Left common carotid artery plus branches (tissue), 1 donor: ENCODE measurements around the genes NINJ1, FAM120AOS and BARX1.

DNA sequence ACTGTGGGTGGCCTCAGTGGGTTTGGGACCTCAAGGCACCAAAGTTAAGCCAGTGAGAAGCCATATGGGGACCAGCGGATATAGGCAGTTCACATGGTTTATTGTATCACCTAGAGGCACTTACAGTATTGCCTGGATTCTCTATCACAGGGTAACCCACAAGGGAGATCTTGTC lies 21.5 kb downstream of the FGD3 start:
- PRO-cap = no peak

DNA sequence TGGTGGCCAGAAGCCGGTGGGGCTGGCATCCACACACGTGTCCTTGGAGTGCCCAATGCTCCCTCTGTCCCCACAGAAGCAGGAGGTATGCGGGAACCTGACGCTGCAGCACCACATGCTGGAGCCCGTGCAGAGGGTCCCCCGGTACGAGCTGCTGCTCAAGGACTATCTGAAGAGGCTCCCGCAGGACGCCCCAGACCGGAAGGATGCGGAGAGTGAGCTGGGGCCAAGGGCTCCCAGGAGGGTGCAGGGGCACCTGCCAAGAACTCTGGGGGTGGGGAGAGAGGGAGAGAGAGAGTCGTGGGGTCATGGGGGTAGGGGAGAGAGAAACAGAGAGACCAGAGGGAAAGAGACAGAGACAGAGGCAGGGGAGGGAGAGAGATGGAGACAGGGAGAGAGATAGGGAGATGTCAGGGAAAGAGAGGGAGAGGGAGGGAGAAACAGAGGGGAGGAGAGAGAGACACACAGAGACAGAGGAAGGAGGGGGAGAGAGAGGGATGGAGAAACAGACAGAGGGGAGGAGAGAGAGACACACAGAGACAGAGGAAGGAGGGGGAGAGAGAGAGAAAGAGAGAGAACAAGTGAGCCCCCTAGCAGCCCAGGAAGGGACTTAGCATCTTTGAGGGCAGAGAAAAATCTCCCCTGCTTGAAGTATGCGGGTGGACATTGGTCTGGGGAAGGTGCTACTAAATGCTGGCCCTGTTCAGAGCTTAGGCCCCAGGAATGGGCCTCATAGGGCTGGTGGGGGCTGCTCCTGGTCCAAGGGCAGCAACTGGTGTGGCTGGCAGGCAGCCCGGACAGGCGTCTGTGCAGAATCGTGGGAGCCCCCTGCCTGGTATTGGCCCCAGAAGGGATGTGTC lies 48.1 kb upstream of the SUSD3 start:
- PRO-cap = no peak

DNA sequence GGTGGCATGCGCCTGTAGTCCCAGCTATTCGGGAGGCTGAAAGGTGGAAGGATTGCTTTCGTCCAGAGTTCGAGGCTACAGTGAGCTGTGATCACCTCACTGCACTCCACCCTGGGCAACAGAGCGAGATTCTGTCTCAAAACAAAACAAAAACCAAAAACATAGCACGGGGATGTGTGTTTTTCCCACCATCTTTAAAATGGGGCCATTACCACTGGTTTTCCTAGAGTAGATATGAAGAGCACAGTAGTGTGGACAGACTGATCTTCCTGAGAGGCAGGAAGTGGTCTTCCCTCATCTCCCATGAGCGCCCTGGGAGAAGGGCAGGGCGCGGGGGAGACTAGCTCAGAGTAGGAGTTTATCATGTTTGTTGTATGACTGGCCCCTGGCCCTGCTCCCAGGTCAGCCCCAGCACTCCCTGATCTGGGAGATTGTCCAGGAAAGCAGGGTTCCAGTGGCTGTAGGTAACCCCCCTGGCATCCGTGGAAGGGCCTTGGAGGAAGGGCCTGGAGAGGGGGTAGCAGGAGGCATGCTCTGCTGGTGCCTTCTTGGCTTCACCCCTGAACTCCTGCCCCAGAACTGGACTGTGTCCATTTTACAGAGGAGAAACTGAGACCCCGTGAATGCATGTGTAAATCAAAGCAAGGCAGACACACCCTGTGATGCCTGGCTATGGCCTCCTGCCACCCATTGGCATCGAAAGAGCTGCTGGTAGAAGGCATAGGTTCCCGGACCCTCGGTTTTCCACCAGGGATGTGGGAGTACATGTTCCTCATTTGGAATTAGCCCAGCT lies 2.4 kb downstream of the SUSD3 start:
- PRO-cap = no peak

GRCh38 chr9:93125852-93126796 lies 7.9 kb downstream of the NINJ1 start:
- PRO-cap = no peak

- PRO-cap = bidirectional peak, plus-strand start at chr9:93134361, minus-strand start at chr9:93134251
Measured at GRCh38 chr9:93133936-93134977, at the start of gene NINJ1. NINJ1 (minus strand) TSS chr9:93134251.

- PRO-cap = no peak
Measured at GRCh38 chr9:93186149-93186896, 2.4 kb downstream of the WNK2 start.

- PRO-cap = no peak
Measured at GRCh38 chr9:93187551-93187873, 3.6 kb downstream of the WNK2 start.

- PRO-cap = no peak
Measured at GRCh38 chr9:93193424-93193757, 9.5 kb downstream of the WNK2 start.

DNA sequence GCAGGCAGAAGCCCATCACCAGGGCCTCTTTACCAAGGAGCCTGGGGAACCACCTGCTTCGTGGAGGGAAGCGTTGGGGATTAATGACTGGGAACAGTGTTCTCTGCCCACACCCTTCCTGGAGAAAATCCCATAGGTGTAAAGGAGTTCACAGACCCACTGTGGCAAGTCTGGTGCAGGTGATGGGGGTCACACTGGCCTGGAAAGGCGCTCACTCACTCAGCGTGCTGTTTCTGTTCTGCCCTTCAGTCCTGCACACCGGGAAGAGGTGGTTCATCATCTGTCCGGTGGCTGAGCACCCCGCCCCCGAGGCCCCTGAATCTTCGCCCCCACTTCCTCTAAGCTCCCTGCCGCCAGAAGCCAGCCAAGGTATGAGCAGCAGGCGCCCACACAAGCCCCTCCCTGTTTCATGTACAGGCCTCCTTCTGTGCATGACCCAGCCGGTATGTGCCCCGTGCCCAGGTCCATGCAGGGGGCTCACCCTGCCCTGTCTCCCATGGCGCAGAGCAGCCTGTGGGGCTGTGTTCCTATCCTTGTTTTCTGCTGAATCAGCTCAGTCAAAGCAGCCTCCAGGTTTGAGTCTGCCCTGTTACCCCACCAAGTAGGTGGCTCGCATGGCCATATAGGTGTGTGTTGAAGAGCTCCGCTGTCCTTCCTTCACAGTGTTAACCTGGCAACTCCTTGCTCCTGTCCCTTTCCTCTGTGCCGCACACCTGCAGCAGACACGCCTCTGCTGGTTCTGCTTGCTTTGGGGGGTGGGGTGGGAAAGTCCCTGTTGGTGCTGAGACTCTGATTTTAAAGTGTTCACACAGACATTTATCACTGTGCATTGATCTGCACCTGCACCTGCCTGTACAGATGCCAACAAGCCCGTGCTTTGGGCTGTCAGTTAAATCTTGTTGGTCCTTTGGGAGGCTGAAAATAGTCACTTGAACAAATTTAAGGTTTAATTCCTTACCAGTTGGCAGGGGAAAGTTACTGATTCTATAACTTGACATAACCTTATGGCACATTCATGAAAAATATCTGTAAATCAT lies 84.8 kb downstream of the WNK2 start:
- PRO-cap = no peak

DNA sequence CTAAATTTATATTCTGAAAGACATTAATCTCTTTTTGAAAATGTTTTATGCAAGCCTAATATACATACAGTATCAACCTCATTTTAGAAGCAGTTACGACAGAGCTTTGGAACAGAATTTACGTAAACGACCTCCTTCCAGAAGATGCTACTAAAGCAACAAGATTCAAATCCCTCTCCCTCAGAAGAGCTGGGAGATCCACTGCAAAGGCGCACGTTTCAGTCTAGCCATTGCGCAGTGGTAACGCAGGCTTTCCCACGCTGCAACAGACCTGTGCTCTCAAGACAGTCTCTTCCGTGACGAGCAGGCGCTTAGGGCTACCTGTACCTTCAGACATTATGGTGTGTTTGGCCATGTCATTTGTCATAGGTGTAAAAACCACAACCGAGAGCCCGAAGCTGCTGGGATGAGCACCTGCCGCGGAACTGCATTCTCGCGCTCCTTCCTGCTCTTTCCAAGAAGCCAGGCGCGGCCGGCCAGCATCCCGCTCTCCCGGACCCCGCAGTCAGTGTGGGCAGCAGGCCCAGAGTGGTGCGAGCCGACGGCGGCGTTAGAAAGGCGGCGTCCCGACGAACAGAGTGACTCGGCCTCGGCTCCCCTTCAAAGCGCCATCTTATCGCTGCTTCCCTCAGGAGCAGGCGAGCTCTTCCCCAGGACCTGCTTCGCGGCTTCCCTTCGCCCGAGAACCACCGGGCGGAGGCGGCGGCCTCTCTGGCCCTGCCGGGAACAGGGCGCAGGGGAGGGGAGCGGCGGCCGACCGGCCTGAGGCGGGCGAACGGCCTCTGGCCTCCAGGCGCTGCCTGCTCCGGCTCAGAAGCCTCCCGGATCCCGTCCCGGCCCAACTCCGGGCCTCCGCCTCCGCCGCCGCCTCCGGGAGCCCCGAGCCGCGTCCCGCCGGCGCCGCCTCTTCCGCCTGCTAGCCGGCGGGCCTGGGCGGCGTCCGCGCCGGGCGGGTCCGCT lies 531 bp upstream of the FAM120A start:
- PRO-cap = unidirectional peak, plus-strand start at position 183 of the sequence; bidirectional peak, plus-strand start at position 523 of the sequence, minus-strand start at position 499 of the sequence; bidirectional peak, plus-strand start outside the sequence, minus-strand start at position 908 of the sequence

- PRO-cap = bidirectional peak, plus-strand start at chr9:93453754, minus-strand start at chr9:93453548
Measured at GRCh38 chr9:93452843-93454055, at the start of gene FAM120AOS. FAM120AOS (minus strand) TSS chr9:93453581.

DNA sequence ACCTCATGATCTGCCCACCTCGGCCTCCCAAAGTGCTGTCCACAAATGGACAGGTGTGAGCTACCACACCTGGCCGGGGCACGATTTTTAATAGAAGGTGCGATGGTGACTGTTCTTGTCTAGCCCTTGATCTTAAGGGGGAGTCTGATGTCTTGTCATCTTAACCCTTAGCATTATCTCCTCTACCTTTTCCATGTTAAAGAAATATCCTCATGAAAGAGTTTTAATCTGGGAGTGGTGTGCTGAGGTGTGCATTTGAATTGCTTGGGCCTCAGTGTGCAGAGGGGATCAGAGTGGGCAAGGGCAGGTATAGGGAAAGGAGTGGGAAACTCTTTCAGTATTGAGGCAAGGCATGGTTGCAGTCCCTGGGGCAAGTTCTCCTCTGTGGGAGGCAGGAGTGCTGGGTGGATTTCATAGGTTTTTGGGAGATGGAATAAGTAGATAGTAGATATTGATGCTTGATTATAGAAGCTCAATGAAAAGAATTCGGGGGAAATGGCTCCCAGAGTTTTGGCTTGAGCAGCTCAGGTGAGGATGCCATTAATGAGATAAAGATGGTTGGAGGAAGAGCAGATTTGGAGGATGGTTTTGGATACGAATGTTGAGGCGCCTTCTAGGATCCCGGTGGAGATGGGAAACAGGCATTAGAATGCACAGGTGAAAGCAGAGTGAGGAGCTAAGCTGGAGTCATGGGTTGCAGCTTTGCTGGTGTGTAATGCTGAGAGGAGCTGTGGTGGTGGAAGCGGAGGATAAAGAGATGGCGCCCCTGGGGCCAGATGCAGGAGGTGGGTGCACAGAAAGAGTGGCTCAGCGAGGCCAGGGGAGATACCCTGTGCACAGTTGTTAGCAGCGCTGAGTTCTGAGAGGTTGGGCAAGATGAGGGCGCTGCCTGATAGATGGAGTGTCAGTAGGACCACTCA lies 53.7 kb upstream of the FAM120AOS start:
- PRO-cap = no peak

DNA sequence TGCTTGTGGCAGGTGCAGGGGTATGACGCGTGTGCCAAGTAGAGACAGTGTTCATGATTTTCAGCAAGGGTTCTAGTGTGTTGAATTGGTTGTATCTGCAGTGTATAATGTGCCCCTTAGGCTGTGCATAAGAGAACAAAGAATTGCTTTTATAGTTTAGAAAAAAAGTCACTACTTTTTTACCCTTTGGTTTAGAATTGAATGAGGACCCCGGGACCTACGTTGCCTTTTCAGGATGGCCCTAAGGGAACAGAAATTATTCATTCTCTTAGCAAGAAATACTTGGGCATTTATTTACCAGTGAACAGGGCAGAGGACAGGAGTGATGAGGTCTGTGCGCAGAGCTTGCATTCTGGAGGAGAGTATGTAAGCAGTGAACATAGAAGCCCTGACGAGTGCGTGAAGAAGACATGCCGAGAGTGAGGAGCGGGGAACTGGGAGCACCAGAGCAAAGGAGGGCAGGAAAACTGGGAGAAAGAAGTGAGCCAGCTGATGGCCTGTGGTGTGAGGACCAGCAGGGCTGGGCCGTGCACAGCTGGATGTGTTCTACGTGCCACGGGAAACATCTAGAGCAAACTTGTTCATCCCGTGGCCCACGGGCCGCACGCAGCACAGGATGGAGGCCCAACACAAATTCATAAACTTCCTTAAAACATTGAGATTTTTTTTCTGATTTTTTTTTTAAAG lies 58.0 kb upstream of the PHF2 start:
- PRO-cap = no peak

DNA sequence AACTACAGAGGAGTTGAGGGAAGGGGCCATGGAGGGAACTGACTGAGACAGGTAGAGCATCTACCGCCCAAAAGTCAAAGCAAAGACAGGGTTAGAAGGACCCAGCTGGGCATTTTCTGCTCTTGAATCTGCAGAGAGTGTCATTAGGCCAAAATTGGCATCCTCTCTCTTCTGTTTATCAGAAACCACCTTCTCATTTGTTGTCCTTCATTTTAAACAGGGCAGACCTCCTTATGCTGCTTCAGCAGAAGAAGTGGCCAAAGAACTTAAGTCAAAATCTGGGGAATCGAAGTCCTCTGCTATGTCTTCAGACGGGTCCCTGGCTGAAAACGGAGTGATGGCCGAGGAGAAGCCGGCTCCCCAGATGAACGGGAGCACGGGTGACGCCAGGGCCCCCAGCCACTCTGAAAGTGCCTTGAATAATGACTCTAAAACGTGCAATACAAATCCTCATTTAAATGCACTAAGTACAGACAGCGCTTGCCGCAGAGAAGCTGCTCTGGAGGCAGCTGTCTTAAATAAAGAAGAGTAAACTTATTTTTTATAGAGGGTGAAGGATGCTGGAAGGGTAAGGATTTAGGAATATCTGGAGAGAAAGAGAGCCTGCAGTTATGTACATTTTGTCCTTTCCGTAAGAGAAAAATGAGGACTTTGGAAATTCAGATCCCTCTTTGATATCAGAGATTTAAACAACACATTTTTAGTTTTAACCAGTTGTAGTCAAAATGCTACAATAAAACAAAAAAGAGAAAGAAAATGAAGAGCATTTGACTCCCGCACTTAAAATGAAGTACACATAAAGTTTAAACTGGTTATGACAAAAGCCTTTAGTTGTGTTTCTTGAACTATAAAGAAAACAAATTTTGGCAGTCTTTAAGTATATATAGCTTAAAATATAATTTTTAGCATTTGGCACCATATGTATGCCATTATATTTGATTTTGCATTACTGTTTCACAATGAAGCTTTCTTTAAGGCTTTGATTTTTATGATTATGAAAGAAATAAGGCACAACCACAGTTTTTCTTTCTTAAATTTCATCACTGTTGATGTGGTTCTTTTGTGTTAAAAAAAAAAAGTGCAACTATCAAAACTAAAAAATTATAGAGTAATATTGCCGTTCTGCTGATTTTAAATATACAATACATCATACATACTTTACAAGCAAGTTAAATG lies 12.0 kb upstream of the PHF2 start:
- PRO-cap = no peak

- PRO-cap = no peak
Measured at GRCh38 chr9:93600264-93600727, 23.9 kb downstream of the PHF2 start.

- PRO-cap = no peak
Measured at GRCh38 chr9:93955063-93956108, at the start of gene BARX1. BARX1 (minus strand) TSS chr9:93955355.

DNA sequence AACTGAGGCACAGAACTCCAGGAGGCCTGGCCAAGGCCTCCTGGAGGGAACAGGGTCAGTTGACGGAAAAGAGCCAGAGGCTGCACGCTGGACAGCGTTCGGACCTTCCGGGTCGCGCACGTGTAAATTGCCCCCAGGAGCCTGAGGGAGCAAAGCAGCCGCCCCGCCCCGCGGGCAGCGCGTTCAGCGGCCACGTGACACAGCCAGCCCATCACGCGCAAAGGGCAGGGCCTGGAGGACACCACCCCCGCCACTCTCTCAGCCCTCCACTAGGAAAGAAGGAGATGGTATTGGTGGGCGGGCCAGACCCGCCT lies 81.4 kb downstream of the PTPDC1 start:
- PRO-cap = no peak

DNA sequence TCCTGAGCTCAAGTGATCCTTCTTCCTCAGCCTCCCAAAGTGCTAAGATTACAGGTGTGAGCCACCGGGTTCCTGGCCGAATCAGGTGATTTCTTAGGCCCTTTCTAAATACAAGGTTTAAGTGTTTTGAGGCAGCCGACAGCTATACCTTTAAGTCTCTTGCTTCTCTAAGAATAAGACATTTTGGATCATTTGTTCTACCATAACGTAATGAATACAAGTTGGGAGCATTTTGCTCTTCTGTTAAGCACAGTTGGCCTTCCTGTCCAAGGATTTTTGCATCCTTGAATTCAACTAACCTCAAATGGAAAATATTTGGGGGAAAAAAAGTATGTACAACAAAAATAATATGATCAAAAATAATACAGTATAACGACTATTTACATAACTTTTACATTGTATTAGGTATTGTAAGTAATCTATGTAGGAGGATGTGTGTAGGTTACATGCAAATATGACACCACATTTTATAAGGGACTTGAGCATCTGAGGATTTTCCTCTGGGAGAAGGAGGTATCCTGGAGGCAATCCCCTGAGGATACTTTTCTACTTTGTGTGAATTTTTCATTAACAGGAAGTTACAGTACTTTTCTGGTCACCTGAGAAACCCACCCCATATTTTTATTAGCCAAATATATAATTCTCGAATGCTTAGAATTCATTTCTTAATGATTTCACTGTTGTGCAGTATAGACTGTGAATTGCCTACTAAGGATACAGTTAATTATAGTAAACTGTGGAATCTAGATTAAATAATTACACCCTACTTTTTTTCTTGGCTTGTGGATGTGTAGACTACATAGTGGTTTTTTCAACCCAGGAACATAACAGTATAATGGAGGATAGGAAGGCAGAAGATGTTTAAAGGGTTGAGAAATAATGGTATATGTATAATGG lies 85.2 kb downstream of the PTPDC1 start:
- PRO-cap = no peak

DNA sequence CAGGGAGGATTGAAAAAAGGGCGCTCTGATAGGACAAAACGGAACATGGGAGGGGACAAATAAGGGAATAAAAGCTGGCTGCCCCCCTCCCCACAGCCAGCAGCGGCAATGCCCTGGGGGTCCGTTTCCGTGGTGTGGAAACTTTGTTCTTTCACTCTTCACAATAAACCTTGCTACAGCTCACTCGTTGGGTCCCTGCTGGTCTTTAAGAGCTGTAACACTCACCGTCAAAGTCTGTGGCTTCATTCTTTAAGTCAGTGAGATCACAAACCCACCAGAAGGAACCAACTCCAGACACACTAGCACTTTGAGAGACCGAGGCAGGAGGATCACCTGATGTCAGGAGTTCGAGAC lies 54.4 kb upstream of the ZNF169 start:
- PRO-cap = no peak

DNA sequence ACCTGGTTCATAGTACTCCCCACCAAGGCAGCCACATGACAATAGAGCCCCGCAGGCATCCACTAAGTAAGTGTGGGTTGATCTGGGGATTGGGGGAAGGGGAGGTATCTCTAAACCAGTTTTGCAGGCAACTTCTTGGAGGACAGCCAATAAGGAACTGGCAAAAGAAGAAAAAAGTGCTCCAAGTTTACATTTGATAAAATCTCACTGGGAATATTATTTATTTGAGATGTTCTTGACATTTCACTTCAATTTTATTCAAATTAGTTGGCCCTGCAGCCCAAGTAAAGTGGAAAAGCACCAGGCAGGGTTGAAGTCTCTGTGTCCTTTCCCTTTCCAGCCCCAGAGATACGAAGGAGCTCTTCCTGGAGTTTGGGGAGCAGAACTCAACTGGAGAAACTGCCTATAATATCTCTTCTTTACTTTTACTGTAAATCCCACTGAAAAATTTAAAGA lies 8.4 kb downstream of the FBP1 start:
- PRO-cap = no peak